ENCODE results near the genes PPP2R5B, ZFPL1 and VPS51.

GRCh38 chr11:64897519-64898024 is 19.2 kb upstream of the EHD1 start:
- PRO-cap: no peak

- PRO-cap: unidirectional peak, minus-strand start at chr11:64924096; unidirectional peak, plus-strand start at chr11:64924708
Observed at GRCh38 chr11:64923782-64925094, at the start of gene PPP2R5B. PPP2R5B (plus strand) TSS chr11:64924689.

- PRO-cap: no peak
Observed at GRCh38 chr11:65041807-65042091, 739 bp downstream of the SAC3D1 start.

- PRO-cap: bidirectional peak, plus-strand start at chr11:65084244, minus-strand start at chr11:65084097; unidirectional peak, plus-strand start at chr11:65084426
Observed at GRCh38 chr11:65083717-65084868, at the start of gene ZFPL1. ZFPL1 (plus strand) TSS chr11:65084222.

DNA sequence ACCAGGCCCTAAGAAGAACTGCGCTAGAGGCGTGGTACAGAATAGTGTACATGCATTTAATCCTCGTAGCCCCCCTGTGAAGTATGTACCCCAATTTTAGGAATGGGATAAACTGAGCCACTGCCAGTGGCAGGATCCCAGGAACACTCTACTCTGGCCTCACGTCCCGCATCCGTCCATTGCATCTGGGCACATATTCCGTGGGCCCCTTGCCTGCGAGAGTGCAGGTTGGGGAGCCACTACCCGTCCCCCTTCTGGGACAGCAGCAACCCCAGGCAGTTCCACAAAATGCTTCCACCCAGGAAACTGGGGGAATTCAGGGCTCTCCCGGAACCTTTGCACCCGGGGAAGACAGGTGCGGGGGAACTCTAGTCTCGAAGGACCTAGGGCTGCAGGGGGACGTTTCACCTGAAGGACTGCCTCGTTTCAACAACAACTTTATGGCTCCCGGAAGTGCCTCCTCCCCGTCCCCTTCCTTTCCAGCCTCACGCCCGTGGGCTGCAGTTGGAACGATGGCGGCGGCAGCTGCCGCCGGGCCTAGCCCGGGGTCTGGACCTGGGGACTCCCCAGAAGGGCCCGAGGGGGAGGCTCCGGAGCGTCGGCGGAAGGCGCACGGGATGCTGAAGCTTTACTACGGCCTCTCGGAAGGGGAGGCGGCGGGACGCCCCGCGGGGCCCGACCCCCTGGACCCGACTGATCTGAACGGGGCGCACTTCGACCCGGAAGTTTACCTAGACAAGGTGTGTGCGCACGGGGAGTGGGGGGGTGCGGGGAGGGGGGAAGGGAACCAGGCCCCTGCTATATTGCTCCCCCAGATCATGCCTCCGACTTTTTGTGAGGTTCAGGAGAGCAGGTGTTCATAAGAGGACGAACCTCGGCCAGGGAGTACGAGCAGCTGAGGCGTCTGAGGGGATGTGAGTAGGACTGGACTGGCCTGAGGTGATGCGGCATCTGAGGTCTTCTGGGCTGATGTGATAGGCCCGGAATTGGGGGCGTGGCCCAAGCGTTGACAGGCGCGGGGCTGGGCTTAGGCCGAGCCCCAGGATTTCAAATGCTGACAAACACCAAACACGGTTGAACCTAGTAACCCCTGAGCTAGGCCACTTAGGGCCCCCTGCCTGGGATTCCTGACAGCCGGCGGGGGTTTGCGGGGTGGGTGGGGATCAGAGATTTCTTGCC is at the start of gene VPS51:
Gene VPS51 (plus strand): TSS at position 476 of the 1,179 bp plus-strand sequence.
- PRO-cap: unidirectional peak, plus-strand start at position 503 of the sequence; unidirectional peak, minus-strand start at position 926 of the sequence

GRCh38 chr11:65111122-65111809 is 406 bp upstream of the TM7SF2 start:
- PRO-cap: bidirectional peak, plus-strand start at chr11:65111872, minus-strand start at chr11:65111720

DNA sequence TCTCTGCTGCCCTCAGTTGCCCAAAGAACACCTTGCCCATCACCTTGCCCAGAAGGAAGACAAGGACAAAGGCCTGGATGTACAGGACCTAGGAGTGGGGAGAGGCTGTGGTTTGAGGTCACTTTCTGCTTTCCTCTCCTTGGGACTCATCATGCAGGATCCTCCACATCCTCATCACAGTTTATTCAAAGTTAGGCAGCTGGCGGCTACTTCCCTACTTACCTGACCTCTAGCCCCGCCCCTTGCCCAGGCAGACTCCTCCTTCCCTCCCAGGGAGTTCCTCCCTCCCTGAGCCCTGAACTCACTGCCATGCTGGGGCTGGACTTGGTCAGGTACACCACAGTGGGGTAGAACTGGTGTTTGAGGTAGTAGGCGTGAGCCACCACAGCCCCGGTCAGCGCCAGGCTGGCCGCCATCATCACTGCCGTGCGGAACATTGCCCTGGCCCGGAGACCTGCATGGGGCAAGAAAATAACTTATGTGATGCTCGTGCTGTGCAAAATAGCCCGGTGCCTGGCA is 1.1 kb downstream of the SYVN1 start:
- PRO-cap: no peak

- PRO-cap: no peak
Observed at GRCh38 chr11:65133684-65134137, 608 bp downstream of the SYVN1 start.

- PRO-cap: no peak
Observed at GRCh38 chr11:65182044-65182180, 184 bp downstream of the CAPN1 start.

DNA sequence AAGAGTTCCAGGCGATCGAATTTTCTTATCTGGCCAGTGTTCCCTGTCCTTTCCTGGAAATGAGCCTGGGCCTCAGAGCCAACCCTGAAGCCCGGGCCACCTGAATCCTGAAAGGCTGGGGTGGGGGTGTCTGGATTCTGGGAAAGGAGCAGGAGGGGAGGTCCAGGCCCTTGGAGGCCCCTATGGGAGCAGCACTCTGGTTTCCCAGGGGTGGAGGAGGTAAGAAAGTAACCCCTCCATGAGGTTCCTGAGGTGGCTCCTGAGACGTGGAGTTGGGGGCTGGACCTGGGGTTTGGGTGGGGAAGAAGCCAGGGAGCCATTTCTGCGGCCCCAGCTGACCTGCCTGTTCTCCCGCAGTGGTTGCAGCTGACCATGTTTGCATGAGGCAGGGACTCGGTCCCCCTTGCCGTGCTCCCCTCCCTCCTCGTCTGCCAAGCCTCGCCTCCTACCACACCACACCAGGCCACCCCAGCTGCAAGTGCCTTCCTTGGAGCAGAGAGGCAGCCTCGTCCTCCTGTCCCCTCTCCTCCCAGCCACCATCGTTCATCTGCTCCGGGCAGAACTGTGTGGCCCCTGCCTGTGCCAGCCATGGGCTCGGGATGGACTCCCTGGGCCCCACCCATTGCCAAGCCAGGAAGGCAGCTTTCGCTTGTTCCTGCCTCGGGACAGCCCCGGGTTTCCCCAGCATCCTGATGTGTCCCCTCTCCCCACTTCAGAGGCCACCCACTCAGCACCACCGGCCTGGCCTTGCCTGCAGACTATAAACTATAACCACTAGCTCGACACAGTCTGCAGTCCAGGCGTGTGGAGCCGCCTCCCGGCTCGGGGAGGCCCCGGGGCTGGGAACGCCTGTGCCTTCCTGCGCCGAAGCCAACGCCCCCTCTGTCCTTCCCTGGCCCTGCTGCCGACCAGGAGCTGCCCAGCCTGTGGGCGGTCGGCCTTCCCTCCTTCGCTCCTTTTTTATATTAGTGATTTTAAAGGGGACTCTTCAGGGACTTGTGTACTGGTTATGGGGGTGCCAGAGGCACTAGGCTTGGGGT is 29.5 kb downstream of the CAPN1 start:
- PRO-cap: no peak

DNA sequence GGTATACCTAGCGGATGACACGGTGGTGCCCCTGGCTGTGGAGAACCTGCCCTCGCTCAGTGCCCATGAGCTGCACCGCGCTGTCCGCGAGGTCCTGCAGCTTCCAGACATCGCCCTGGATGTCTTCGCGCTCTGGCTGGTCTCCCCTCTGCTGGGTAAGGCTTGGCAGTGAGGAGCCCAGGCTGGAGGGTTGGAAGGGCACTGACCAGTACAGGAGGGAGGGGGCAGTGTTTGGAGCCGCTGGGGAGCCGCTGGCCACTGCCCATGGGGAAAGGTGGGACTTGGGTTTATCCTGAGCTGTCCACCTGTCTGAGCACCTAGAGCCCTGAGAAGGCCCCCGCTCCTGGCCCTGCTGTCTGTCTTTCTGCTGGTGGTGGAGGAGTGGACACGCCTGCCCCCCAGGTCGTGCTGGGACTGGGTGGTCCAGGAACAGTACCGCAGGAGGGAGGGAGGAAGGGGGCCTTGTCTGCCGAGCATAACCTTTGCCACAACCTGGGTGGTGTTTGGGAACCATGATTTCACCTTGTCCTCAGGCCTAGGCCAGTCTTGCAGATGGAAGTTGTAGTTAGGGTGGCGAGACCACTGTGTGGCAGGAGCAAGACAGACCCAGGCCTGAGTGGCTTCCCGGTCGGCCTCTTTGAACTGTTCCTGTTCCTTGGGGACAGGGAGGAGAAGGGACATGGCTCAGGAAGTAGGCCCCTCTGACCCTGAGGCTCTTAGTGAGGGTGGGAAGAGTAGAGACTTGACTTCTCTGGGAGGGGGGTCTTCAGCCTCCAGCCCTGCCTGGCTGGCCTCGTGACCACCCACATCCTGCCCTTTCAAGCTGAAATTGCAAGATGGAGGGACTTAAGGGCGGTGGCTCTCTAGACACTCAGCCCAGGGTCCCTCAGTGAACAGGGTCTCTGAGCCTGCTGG is 3.2 kb downstream of the FRMD8 start:
- PRO-cap: no peak

GRCh38 chr11:65428618-65428845 is 42.1 kb downstream of the FRMD8 start:
- PRO-cap: no peak

GRCh38 chr11:65428846-65429510 is 42.5 kb downstream of the FRMD8 start:
- PRO-cap: no peak

GRCh38 chr11:65433948-65435143 is 47.9 kb downstream of the FRMD8 start:
- PRO-cap: unidirectional peak, plus-strand start at chr11:65434267

GRCh38 chr11:65471213-65471531 is 53.7 kb upstream of the SCYL1 start:
- PRO-cap: bidirectional peak, plus-strand start at chr11:65471655, minus-strand start at chr11:65471445

GRCh38 chr11:65479150-65480296 is 45.4 kb upstream of the SCYL1 start:
- PRO-cap: no peak

DNA sequence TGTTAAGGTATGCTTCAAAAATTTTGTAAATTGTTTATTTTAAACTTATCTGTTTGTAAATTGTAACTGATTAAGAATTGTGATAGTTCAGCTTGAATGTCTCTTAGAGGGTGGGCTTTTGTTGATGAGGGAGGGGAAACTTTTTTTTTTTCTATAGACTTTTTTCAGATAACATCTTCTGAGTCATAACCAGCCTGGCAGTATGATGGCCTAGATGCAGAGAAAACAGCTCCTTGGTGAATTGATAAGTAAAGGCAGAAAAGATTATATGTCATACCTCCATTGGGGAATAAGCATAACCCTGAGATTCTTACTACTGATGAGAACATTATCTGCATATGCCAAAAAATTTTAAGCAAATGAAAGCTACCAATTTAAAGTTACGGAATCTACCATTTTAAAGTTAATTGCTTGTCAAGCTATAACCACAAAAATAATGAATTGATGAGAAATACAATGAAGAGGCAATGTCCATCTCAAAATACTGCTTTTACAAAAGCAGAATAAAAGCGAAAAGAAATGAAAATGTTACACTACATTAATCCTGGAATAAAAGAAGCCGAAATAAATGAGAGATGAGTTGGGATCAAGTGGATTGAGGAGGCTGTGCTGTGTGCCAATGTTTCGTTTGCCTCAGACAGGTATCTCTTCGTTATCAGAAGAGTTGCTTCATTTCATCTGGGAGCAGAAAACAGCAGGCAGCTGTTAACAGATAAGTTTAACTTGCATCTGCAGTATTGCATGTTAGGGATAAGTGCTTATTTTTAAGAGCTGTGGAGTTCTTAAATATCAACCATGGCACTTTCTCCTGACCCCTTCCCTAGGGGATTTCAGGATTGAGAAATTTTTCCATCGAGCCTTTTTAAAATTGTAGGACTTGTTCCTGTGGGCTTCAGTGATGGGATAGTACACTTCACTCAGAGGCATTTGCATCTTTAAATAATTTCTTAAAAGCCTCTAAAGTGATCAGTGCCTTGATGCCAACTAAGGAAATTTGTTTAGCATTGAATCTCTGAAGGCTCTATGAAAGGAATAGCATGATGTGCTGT is 22.1 kb upstream of the SCYL1 start:
- PRO-cap: no peak

- PRO-cap: no peak
Observed at GRCh38 chr11:65507514-65507946, 17.4 kb upstream of the SCYL1 start.

DNA sequence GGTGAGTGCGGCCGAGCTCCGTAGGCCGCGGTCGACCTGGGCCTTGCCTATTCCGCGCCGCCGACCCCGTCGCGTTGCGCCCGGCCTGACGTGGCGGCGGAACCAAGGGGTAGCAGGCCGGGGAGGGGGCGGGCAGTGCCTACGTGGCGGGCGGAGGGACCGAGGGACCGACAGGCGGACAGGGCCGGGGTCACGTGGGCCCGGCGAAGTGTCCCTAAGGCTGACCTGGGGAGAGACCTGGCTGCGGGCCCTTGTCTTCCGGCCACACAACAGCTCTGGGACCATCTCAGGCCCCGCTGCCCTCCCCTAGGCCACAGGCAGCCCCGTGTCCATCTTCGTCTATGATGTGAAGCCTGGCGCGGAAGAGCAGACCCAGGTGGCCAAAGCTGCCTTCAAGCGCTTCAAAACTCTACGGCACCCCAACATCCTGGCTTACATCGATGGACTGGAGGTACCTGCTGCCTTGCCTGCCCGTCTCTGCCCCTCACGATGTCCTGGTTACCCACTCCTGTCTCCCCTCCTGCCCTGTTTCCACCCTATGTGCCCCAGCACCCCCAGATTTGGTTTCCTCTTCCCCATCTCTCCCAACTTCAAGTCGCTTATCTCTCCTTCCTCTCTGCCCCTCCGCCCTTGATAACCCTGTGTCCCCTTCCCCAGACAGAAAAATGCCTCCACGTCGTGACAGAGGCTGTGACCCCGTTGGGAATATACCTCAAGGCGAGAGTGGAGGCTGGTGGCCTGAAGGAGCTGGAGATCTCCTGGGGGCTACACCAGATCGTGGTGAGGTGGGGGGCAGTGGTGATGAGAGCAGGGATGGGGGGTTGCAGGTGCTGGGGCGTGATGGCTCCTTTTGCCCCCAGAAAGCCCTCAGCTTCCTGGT is 621 bp downstream of the SCYL1 start:
- PRO-cap: no peak

- PRO-cap: no peak
Observed at GRCh38 chr11:65538899-65539413, 14.1 kb downstream of the SCYL1 start.